Measurements from ENCODE around the genes SH3BGRL2, ELOVL4 and MRAP2.

GRCh38 chr6:72313438-72313801 lies 308.4 kb upstream of the KCNQ5 start:
- PRO-cap: no peak
- RAMPAGE, long total RNA, 2 experiments: no peak in any of the 2 experiments

- PRO-cap: no peak
- RAMPAGE, long total RNA, 2 experiments: no peak in any of the 2 experiments
Measured at GRCh38 chr6:73451219-73451435, 970 bp downstream of the CGAS start.

- PRO-cap: no peak
- RAMPAGE, long total RNA, 2 experiments: no peak in any of the 2 experiments
Measured at GRCh38 chr6:73508603-73509374, 12.0 kb downstream of the EEF1A1 start.

- PRO-cap: bidirectional peak, plus-strand start at chr6:73520266, minus-strand start at chr6:73520128; bidirectional peak, plus-strand start at chr6:73520491, minus-strand start at chr6:73520396
- RAMPAGE, long total RNA, 2 experiments: start-site peak on the minus strand in 1 of 2 experiments, at chr6:73519885-73520453 at its widest, 2,090 reads per replicate
Measured at GRCh38 chr6:73520030-73520757, 638 bp downstream of the EEF1A1 start.

GRCh38 chr6:73652616-73653748 lies 810 bp downstream of the SLC17A5 start:
- PRO-cap: unidirectional peak, plus-strand start at chr6:73653323
- RAMPAGE, long total RNA, 2 experiments: no peak in any of the 2 experiments

DNA sequence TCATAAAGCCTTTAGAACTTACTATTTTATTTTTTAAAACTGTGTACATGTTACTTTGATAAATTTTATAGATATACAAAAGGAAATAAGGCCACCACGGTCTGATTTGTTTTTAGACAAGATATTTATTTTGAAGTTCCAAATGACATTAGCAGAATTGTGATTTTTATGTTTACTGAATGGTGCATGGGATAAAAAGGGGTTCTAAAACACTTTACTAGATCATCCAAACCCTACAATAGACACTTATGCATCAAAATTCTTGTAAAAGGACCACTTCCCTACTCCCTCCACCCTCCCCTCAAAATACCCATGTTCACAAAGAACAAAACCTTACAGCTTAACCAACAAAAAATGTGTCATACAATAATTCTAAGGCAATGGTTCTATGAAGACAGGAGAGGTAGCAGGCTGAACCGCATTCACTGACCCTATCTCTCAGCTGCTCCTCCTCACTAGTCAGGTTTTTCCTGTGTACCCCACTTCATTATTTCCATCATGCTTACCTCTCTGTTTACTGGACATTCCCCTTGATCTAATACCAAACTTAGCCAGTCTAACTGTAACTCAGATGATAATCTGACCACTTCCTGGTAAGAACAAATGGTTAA lies 9.3 kb upstream of the COX7A2 start:
- PRO-cap: no peak
- RAMPAGE, long total RNA, 2 experiments: no peak in any of the 2 experiments

GRCh38 chr6:75640420-75640771 lies 38.7 kb downstream of the SENP6 start:
- PRO-cap: no peak
- RAMPAGE, long total RNA, 2 experiments: no peak in any of the 2 experiments

DNA sequence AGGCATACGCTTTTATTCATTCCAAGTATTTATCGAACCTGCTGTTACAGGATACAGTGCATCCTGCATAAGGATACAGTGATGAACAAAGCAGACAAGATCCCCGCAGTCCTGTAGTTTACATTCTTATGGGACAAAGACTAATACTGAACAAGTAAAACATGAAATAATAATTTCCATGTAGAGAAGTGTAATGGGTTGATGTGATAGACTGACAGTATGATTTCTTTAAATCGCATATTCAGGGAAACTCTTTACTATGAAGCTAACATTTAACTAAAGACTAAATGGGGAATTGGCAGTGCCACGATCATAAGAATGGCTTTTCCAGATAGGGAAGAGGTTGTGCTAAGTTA lies 40.4 kb downstream of the SENP6 start:
- PRO-cap: no peak
- RAMPAGE, long total RNA, 2 experiments: no peak in any of the 2 experiments

- PRO-cap: no peak
- RAMPAGE, long total RNA, 2 experiments: no peak in any of the 2 experiments
Measured at GRCh38 chr6:78956159-78957207, 89.1 kb downstream of the IRAK1BP1 start.

- PRO-cap: no peak
- RAMPAGE, long total RNA, 2 experiments: no peak in any of the 2 experiments
Measured at GRCh38 chr6:79025440-79025796, 52.6 kb downstream of the PHIP start.

DNA sequence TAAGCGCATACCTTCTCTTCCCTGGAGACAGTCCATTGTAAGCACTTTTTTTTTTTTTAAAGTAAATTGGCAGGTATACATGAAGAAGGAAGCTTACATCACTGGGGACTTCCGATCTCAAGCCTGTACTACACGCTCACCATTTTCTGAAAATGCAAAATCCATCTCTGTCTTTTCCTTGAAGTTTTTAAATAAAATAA lies 92.9 kb upstream of the PHIP start:
- PRO-cap: no peak
- RAMPAGE, long total RNA, 2 experiments: no peak in any of the 2 experiments

DNA sequence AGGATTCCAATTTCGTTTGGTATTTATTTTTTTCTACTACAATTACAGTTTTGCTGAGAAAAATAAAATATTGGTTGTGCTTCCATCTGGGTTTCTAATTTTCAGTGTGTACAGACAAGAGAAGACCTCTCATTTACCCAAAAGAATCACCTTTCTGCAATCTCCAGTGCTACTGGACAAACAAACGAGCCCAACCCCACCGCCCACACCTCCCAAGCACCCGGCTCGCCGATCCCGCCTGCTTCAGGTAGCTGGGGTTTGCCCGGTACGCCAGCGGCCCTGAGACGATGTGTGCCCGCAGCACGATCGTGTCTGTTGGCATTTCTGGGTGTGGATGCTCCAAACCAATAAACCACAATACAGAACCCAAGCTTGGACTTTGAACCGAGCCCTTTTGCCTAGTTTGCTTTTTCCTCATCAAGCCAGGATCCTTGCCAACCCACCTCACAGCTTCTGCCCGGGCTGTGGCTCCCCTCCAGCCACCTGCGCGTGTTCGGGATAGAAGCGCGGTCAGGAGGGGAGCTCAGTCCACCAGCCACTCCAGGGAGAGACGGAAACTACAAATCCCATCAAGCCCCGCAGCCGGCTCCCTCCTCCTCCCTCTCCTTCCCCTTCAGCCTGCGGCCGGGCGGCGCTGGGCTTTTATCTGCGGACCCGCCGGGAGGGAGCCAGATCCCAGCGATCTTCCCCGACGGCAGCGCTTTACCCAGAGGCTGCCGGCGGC lies at the start of gene SH3BGRL2:
SH3BGRL2 (plus strand) TSS at position 671 of the 724 bp plus-strand sequence.
- PRO-cap: bidirectional peak, plus-strand start at position 671 of the sequence, minus-strand start at position 542 of the sequence
- RAMPAGE, long total RNA, 2 experiments: start-site peak on the plus strand in 2 of 2 experiments, centred at positions 269 to 655 of the sequence, 43 to 125 reads per replicate

GRCh38 chr6:79869425-79869931 lies 77.9 kb downstream of the ELOVL4 start:
- PRO-cap: no peak
- RAMPAGE, long total RNA, 2 experiments: no peak in any of the 2 experiments

DNA sequence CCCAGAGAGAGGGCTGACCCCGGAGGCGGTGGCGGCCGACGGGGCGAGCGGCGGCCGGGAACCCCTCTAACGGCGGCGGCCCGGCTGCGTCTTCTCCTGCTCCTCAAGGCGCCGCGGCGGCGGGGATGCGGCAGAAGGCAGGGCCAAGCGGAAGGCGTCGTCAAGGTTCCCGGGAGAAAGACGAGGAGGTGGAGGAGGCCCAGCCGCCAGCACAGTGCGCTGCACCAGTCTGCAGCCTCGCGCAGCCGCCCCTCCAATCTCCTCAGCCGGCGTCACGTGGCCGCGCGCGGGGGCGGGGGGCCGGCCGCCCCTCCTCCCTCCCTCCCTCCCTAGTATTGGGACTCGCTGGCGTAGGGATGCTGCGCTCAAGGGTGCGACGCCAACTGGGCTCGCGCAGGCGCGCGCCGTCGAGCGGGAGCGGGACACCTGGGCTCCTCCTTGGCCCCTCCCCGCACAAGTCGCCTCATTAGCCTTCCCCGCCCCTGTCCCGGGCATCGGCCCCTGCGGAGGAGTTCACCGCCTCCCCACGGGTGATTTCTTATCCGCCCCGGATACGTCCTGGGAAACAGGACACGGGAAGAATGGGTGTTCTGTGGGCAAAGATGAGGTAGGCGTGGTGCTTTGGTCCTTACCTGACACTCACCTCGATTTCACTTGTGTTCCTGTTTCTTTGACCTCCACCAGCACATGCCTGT lies at the start of gene ELOVL4:
ELOVL4 (minus strand) TSS at position 233 of the 695 bp plus-strand sequence.
- PRO-cap: bidirectional peak, plus-strand start at position 494 of the sequence, minus-strand start at position 231 of the sequence
- RAMPAGE, long total RNA, 2 experiments: start-site peak on the minus strand in 2 of 2 experiments, centred at positions 225 to 240 of the sequence, 685 to 1,054 reads per replicate

DNA sequence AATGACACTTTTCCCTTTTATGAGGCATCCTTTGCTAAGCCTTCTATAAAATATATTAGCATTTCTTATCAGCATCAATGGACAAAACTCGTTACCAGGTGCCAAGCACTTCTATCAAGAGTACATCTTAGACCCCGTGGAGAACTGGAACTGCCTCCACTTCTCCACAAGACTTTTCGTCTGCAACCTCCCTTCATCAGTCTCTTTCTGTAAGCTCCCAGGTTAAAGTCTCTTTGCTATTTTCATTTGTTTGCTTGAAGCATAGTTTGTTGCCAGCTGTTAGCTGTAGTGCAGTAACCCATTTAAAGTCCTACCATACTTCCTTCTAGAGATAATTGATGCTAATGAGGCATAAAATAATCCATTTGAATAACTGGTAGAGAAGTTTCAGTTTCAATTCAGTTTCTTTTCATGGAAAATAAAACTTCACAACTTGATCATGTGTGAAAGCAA lies 68.3 kb upstream of the TENT5A start:
- PRO-cap: no peak
- RAMPAGE, long total RNA, 2 experiments: no peak in any of the 2 experiments

- PRO-cap: bidirectional peak, plus-strand start at chr6:82145230, minus-strand start at chr6:82145064
- RAMPAGE, long total RNA, 2 experiments: no peak in any of the 2 experiments
Measured at GRCh38 chr6:82144965-82145389, 102.6 kb downstream of the IBTK start.

- PRO-cap: no peak
- RAMPAGE, long total RNA, 2 experiments: no peak in any of the 2 experiments
Measured at GRCh38 chr6:83085121-83085980, 17.9 kb downstream of the DOP1A start.

DNA sequence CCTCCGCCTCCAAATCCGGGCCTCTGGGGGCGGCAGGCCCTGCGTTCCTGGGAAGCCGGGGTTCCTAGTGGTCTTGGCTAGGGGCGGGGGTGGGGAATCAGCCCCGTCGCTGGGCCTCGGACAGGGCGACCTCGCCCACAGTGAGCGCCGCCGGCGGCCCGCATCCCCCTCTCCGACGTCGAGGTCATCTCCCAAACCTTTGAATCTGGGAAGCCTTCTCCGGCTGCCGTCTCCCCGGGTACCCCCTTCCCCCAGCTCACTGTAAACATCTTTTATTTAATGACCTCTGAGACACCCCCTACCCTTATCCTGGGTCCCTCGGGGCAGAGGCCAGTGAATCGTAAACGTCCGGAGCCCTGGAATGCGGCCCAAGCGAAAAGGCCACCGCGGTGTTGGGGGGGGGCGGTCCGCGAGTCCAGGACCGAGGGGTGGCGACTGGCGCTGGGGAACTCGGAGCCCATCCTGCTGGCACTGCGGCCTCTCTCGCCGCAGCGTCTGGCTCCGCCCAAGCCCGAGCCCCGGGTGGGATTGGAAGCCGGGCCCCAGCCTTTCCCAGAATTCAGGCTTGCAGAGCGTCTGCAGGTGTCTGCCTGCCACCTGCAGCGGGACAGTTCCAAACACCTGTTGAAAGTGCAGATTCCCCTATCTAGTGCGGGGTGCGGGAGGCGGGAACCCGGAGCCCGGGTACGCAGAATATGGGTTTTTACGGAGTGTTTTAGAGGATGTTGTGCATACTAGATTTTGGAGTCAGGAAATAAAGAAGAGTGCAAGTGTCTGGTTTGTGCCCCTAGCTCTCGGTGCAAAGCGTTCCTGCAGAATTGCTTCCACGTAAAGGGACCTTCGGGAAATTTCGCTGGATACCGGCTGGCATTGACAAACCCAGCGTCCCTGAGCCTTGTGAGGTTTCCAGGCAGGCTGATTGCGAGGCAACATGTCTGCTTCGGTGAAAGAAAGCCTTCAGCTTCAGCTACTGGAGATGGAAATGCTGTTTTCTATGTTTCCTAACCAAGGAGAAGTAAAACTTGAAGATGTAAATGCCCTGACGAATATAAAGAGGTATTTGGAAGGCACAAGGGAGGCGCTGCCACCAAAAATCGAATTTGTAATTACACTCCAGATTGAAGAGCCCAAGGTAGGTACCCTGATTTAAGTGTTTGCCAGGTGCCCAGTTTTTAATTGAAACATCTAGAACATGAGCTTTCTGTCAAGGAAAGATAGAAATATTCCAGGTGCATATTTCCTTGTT lies 787 bp downstream of the RWDD2A start:
- PRO-cap: unidirectional peak, minus-strand start at position 452 of the sequence
- RAMPAGE, long total RNA, 2 experiments: no peak in any of the 2 experiments

DNA sequence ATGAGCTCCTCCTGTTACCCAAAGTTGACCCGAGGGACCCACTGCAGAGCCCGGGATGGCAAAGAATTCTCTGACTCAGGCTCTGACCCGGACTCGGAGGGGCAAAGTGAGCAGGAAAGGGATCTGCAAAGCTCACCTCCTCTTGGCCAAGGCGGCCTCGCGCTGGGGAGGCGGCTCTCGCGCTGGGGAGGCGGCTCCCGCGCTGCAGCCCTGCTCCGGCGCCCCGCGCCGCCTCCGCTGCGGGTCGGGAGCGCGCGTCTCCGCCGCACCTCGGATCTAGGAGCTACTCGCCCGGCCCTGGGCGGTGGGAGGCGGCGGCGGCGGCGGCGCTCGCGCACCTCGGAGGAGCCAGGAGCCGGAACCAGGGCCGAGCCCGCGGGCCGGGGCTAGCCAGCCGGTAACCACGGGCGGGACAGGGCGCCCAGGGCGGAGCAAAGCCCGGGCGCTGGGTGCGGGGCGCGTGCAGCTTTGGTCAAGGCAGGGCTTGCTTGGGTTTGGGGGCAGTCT lies at the start of gene MRAP2:
MRAP2 (plus strand) TSS at position 286 of the 507 bp plus-strand sequence.
- PRO-cap: unidirectional peak, plus-strand start at position 215 of the sequence; unidirectional peak, plus-strand start at position 286 of the sequence
- RAMPAGE, long total RNA, 2 experiments: no peak in any of the 2 experiments

- PRO-cap: no peak
- RAMPAGE, long total RNA, 2 experiments: no peak in any of the 2 experiments
Measured at GRCh38 chr6:85449654-85449775, 368 bp upstream of the NT5E start.

Data from lower leg skin (tissue), 2 donors.